Mesenchymal stem cell of the bone marrow (primary cell): ENCODE results near the genes KRT35, KRT9, KRT16 and P3H4.

DNA sequence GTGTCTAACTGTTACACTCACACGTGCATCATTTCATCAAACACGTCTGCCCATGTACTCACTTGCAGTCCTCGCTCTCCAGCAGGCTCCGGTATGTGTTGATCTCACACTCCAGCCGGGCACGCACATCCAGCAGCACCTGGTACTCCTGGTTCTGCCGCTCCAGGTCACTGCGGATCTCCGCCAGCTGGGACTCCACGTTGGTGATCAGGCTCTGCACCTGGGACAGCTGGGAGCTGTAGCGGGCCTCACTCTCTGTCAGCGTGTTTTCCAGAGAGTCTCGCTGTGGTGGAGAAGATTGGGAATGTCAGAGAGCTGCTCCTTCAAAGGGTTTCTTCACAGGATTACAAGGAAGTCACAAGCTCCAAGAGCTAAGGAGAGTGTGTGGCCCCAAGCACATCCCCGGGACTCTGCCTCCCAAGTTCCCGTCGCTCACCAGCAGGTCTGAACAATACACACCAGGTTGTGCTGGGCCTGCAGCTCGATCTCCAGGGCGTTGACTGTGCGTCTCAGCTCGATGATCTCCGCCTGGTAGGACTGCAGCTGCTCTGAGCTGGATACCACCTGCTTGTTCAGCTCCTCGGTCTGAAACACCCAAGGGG, 2.5 kb downstream of the KRT31 start:
- CAGE, long polyA plus RNA, result no peak

GRCh38 chr17:41481025-41481299, at the start of gene KRT35:
TSS of gene KRT35 (minus strand) at chr17:41481151.
- CAGE, long polyA plus RNA, result no peak

DNA sequence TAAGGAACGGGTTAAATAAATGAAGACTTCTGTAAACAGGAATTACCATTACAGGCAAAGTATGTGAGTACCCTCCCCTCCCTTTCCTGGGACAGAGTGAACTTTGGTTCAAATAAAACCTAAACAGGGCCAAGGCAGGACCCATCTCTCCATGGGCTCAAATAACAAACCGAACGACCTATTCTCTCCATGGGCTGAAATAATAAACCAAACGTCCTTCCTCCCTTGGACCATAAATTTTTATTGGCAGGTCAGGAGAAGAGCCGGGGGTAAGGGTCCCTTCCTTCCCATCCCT, 4.7 kb upstream of the KRT15 start:
- CAGE, long polyA plus RNA, result no peak

- CAGE, long polyA plus RNA, result no peak
Measured at GRCh38 chr17:41530839-41531234, 2.7 kb upstream of the KRT19 start.

- CAGE, long polyA plus RNA, result no peak
Measured at GRCh38 chr17:41571903-41572160, at the start of gene KRT9. TSS of gene KRT9 (minus strand) at chr17:41572059.

- CAGE, long polyA plus RNA, result no peak
Measured at GRCh38 chr17:41612499-41613287, at the start of gene KRT16. TSS of gene KRT16 (minus strand) at chr17:41612767.

DNA sequence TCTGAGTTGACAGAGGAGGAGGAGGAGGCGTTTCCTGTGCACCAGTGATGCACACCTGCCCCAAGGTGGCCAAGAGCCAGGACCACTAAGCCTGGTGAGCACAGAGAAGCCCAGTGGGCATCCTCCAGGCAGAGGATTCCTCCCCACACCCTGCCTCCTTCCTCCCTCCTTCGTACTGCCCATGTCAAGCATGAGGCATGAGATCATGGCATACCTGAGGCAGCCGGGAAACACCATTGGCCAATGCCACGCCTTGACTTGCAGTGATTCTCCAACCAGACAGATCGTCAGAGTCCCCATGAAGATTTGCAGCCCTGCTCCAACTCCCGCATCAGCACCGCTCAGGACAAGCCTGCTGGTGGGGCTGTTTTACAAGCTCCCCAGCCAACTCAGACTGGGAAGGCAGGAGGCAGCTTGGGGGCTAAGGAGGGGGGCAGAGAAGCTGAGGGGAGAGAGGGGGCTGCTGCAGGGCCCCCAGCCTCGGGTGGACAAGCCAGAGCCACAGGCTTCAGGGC, 2.9 kb upstream of the KRT16 start:
- CAGE, long polyA plus RNA, result no peak

DNA sequence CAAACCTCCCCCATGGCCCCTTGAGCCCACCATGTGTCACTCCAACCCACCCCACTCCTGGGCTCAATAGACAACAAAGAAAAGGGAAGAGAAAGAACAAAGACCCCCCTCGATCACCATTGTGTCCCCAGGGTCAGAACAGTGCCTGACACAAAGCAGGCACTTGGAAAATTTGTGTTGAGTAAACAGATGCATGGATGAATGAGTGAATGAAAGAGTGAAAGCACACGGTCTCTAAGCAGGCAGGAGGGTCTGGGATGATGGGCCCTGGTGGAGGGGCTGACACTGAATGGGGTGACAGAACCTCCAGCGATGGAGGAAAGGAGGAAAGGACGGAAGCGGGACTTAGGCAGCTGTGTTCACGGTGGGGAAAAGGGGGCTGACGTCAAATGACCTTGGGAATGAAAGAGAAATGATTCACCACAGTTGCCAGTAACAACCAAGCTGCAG, 6.9 kb upstream of the GAST start:
- CAGE, long polyA plus RNA, result no peak

DNA sequence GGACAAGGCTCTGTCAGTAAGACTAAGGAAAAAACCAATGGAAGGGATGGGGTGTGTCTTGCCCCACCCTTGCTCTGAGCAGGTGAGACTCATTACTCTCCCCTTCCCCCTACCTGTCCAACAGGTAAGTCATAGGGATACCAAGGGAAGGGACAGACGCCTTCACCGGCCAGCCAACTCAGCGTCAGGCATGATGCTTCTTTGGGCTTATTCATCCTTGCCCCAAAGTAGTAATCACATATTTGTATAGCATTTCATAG, 424 bp upstream of the JUP start:
- CAGE, long polyA plus RNA, result no peak

GRCh38 chr17:41792610-41793683, 6.4 kb upstream of the JUP start:
- CAGE, long polyA plus RNA, result no peak

- CAGE, long polyA plus RNA, result no peak
Measured at GRCh38 chr17:41811883-41812866, at the start of gene P3H4. TSS of gene P3H4 (minus strand) at chr17:41811949.

- CAGE, long polyA plus RNA, result no peak
Measured at GRCh38 chr17:41871659-41872402, 6.6 kb upstream of the KLHL11 start.

DNA sequence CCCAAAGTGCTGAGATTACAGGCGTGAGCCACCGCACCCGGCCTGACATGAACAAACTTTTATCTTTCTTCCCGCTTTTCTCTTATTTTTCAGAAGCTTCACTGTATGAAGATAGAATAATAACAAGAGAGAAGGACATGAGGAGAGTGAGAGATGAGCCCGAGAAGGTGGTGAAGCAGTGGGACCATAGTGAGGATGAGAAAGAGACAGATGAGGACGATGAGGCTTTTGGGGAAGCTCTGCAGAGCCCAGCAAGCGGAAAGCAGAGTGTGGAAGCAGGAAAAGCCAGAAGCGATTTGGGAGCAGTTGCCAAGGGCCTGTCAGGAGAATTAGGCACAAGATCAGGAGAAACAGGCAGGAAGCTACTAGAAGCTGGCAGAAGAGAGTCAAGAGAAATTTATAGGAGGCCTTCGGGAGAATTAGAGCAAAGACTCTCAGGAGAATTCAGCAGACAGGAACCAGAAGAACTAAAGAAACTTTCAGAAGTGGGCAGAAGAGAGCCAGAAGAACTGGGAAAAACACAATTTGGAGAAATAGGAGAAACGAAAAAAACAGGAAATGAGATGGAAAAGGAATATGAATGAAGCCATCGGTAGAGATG, 1.6 kb upstream of the CNP start:
- CAGE, long polyA plus RNA, result no peak

- CAGE, long polyA plus RNA, result no peak
Measured at GRCh38 chr17:41982167-41982797, 15.7 kb downstream of the CNP start.

GRCh38 chr17:42023406-42023998, 3.6 kb downstream of the NKIRAS2 start:
- CAGE, long polyA plus RNA, result no peak

DNA sequence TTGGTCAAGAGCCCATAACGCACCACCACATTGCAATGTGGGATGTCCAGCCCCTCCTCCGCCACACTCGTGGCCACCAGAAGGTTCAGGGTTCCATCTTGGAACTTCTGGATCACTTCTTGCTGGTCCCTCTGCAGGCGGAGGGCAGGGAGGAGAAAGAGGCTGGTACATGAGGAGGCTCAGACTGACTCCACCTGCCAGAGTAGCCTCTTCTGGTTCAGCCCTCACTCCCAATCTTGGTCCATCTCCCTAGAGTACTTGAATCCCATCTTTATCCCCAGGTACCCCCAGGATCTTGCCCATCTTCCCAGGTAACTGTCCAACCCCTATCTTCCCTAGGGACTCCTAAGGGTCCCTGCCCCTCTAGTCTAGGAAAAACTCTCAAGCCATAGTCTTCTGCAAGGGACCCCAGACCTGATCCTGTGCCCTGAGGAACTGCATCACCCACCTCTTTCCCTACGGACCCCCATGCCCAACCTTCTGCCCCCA, 6.8 kb upstream of the ZNF385C start:
- CAGE, long polyA plus RNA, result no peak

DNA sequence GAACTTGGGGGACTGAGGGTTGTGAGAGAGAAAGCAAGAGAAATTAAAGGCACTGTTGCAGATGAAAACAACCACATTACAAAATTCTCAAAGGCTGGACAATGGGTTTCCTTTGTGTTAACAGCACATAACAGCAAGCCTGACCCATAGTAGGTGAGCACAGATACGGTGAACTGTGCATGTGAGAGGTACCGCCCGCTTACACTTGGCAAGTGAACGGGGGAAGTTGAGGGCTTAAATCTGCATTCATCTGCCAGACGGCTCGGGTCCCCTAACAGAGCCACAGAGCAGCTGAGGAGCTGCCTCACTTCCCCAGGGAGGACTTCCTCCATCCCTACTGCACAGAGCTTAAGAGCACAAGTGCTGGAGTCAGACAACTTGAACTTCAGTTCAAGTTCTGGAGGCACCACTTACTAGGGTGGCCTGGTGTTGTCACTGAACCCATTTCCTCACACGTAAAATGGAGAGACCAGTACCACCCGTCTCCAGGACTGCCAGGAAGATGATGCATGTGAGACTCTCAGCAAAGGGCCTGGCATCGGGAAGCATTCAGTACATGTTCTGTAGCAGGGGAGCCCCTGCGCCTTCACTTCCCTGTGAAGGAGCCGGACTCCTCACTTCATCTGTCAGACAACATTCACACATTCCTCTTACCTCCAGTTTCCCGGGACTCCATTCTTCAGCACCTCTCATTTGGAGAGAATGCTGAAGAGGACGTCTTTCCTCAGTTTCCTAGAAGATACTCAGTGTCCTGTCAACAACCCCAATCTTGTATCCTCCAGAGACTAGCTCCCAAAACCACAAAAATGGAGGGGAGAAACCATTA, 13.3 kb downstream of the RAB5C start:
- CAGE, long polyA plus RNA, result no peak

DNA sequence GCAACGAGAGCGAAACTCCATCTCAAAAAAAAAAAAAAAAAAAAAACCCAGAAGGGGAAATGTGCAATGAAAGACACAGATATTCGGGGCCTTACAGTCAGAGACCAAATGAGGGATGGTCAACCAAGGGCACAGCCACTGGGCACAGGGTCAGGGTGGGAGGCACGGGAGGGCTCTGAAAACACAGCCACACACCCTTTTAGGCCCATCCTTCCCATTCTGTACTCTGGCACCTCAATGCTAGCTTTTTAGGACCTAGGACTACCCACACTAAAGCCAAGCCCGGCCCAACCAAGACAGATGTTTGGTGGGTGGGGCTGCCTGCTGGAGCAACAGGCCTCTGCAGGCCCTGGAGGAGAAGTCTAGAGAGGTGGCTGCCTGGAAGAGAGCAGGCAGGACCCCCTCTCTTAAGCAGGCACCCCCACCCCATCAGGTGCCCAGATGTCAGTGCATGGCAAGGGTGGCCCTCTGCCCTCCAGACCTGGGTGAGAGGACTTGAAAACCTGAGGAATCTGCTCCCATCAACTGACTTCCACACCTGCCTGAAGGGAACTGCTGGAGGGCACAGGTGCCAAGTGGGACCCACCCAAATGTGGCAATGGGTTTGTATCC, 2.0 kb upstream of the STAT5A start:
- CAGE, long polyA plus RNA, result no peak

GRCh38 chr17:42286822-42287190, 1.5 kb upstream of the STAT5A start:
- CAGE, long polyA plus RNA, result no peak

- CAGE, long polyA plus RNA, result no peak
Measured at GRCh38 chr17:42287191-42287830, 987 bp upstream of the STAT5A start.